ENCODE data around the genes RNF150 and C4orf51.

DNA sequence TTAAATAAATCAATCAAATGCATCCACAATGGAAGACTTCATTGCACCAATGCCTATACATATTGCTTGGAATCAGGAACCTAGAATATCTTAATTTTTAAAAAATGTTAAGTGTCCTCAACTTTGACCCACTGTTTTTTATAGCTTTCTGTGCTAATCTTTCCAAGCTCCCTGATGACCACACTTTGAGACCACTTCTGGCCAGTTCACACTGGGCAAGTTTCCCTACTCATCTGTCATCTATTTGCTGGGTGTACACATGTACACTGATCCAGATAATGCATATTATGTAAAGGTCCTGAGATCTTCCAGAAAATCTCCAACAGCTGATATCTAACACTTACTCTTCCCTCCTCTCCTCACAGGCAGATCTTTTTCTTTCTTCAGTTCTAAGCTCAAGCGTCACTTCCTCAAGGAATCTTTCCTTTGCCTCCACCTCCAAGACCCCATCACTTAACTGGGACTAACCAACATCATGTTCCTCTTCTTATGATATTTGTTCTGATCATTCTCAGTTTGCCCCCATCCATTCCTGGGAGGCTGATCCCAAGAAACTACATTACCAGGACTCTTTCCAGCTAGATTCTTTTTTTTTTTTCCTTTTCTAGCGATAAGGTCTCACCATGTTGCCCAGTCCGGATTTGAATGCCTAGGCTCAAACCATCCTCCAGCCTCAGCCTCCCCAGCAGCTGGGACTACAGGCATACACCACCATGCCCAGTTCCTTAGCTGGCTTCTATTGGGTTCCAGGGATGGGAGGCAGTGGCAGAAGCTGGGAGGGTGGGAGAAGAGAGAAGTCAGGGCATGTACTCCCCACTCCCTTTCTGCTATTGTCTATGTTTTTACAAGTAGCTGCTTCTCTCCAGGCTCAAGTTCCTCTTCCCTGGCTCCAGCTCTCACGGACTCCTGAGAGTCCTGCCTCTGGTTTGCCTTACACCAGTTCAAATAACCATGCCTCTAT is 3.2 kb downstream of the TBC1D9 start:
- PRO-cap, result no peak

DNA sequence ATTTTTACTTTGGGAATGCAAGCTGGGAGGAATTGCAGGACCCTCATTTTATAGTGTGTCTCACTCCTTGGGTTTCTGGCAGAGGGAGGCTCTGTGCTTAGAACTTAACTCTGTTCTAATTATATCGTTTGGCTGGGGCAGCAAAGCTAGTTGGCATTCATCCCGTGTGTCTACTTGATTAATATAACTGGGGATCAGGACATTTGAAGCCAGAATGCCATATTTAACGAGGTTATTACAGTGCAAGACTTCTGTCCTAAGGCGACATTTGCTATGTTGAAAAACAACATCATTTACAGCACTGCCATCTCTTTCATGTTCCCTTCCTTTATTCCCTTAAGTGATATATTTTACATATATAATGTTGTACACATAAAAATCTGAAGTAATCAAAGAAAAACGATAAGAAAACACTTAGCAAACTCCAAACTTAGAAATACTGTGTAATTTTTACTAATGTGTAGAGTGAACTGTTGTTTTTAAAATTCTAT is 179.1 kb upstream of the TBC1D9 start:
- PRO-cap, result no peak

- PRO-cap, result no peak
These were observed 150.8 kb downstream of the RNF150 start for GRCh38 chr4:140982455-140982874.

- PRO-cap, result unidirectional peak, minus-strand start at chr4:141133139; unidirectional peak, minus-strand start at chr4:141133276
These were observed at the start of gene RNF150 for GRCh38 chr4:141133049-141133924. Gene RNF150 (minus strand): TSS chr4:141133469.

GRCh38 chr4:142305141-142305584 is 540.9 kb downstream of the INPP4B start:
- PRO-cap, result no peak

GRCh38 chr4:142560463-142560905 is 285.6 kb downstream of the INPP4B start:
- PRO-cap, result no peak

DNA sequence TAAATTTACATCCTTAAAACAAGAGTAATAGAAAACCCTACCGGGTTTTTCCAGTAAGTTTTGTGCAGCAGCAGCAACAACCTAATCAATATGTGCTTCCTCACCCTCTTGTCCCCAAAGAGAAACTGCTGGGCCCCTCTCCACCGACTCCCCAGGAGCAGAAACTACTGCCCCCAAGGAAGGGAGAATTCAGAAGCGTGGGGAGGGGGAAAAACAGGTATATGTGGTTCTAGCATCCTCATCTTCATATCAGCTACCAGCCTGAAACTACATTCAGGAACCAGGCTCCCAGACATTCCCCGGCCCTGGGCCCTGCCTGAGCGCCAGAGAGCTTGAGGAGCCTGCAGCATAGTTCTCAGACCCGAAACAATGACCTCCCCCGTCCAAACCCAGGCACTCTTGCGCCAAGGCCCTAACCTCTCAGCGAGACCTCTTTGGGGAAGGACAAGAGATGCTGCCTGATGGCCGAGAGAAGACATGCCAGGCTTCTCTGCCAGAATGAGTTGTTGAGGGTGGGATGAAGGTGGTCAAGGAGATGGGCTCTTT is 941 bp downstream of the INPP4B start:
- PRO-cap, result no peak

GRCh38 chr4:143185290-143186161 is 809 bp downstream of the USP38 start:
- PRO-cap, result no peak

DNA sequence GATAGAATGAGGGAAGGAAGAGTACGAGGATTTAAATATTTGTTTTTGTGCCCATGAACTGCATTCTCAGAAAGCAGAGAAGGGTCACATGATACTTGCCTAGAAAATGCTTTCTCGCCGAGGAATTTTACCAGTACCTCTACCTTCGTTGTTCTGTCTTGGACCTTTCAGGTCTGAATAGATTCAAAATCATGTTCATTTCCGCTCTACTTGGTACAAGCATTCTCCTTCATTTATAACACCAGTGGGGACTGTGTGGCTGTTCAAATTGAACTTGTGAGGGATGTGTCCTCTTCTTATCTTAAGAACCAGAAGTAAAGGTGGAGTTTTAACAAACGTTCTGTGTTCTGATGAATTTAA is 1.9 kb downstream of the USP38 start:
- PRO-cap, result no peak

DNA sequence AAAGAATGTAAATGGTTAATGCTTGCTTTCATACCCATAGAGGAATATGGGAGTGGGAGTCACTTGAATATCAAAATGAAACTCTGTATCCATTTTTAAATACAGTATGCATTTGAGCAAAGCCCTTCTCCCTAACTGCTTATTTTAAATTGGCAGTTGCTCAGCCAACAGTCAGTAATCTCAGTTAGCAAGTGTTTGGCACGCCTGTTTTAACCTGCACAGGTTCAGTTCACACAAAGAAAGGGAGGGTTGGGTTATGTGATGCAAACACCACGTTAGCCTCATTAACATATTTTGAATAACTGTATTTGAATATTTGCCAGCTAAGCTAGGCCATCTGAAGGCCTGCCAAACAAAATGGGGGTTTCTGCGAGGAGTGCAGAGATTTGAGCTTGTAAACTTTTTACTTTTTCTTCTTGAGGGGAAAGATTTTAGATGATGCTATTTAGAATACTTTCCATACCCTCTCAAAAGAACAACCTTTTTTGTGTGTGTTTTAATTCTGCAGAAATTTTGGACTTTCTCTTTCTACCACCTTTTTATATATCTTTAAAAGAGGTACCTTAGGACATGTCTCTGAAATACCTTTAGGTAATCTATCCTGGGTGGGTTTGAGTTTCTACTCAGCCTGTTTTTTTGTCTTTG is 19.9 kb downstream of the GAB1 start:
- PRO-cap, result no peak

- PRO-cap, result no peak
These were observed 41.0 kb downstream of the GAB1 start for GRCh38 chr4:143377476-143378258.

DNA sequence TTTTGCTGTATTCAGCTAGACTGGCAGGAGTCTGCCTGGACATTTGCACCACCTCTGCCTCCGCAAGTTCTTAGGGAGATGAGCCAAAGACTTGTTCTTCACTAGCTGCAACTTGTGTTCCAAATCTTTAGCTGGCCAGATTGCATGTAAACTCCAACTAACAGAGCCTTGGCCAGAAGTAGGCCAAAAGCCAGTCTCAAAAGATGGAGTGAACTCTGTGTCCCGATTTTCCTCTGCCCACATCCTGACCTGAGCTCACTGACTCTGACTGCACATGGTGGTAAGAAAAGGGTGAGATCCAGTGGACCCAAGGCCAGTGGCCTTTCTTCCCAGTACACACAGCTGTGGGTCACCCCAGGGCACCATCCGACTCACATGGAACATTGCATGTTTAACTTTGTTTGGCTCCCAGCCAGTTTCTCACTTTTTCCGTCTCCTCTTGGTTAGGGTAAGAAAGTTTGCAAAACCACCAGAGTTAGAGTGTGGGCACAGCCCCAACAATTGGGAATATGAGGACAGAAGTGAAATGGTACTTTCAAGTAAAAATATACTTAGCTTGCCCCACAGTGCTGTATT is 69.8 kb downstream of the GAB1 start:
- PRO-cap, result no peak

- PRO-cap, result no peak
These were observed 346 bp downstream of the OTUD4 start for GRCh38 chr4:145180095-145180391.

GRCh38 chr4:145480987-145481395 is 662 bp upstream of the SMAD1 start:
- PRO-cap, result no peak

DNA sequence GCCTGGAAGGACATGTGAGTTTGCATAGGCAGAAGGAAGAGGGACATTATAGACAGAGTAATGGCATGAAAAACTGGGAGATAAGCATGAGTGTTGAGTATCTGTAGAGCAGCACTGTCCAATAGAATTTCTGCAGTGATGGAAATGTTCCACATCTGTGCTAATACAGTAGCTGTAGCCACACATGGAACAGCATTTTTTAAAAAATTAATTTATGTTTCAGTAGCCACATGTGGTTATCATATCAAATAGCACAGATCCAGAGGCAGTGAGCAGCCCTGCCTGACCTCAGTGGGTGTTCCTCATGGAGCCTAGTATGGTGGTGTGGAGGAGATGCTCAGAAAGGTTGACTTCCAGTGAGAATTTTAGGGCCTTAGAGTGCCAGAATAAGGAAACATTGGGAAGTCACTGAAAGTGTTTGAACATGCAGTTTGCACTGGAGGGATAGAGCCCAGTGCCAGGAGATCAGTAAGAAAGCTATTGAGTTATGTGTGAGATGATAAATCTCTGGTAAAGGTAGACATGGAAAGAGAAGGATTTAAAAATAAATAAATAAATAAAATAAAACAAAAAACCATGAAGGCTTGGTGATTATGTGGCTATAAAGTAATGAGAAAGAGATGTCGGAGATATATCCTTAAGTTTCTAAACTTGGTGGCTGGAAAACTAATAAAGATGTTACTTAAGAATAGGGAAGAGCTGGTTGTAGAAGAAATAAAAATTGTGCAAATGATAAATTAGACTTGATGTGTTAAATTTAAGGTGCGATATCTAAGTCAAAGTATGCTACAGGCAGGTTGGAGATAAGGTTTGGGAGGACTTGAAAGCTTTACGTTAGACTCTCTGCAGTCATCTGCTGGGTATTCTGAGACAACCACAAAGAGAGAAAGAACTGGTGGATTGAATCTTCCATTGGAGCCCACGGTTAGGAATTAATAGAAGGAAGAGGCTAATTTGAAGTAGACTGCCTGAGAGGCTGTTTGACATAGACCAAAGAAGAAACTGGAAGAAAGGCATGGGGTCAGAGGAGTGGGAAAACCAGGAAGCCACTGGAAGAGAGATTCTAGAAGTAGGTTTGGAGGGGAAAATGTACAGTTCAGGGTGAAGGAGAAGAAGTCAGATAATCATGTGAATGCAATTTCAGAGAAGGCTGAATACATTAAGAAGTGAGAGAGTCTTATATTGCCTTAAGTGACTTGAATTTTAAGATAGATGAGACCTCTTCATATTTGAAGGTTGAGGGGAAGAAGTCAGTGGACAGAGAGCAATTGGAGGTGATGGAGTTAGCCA is 7.7 kb downstream of the SMAD1 start:
- PRO-cap, result no peak

DNA sequence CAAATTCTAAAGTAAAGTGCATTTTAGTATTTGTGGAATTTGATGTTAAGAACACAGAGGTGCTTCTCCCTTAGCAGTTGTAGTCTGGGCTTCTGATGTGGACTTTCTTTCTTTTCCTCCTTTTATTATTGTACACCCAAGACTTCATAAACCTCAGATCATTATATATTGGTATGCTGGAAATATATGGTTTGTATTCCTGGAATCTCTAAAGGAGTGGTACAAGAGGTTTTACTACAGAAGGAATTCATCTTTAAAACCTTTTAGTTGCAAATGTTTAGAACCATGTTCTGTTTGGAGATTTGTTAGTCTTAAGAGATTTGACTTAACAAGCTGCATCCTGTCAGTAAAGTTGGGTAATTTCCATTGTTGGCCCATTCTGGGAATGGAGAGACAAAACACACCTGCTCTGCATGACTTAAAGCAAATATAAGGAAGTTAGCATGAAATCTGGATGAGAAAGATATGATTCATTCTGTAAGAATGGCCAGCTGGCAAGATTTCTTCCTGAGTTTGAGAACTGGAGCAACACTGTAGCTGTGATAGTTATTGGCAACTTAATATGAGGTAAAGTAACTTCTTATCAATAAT is 64.0 kb downstream of the SMAD1 start:
- PRO-cap, result no peak

- PRO-cap, result no peak
These were observed at the start of gene C4orf51 for GRCh38 chr4:145679927-145680803. Gene C4orf51 (plus strand): TSS chr4:145680146.

- PRO-cap, result no peak
These were observed 102.7 kb downstream of the C4orf51 start for GRCh38 chr4:145782553-145783100.

DNA sequence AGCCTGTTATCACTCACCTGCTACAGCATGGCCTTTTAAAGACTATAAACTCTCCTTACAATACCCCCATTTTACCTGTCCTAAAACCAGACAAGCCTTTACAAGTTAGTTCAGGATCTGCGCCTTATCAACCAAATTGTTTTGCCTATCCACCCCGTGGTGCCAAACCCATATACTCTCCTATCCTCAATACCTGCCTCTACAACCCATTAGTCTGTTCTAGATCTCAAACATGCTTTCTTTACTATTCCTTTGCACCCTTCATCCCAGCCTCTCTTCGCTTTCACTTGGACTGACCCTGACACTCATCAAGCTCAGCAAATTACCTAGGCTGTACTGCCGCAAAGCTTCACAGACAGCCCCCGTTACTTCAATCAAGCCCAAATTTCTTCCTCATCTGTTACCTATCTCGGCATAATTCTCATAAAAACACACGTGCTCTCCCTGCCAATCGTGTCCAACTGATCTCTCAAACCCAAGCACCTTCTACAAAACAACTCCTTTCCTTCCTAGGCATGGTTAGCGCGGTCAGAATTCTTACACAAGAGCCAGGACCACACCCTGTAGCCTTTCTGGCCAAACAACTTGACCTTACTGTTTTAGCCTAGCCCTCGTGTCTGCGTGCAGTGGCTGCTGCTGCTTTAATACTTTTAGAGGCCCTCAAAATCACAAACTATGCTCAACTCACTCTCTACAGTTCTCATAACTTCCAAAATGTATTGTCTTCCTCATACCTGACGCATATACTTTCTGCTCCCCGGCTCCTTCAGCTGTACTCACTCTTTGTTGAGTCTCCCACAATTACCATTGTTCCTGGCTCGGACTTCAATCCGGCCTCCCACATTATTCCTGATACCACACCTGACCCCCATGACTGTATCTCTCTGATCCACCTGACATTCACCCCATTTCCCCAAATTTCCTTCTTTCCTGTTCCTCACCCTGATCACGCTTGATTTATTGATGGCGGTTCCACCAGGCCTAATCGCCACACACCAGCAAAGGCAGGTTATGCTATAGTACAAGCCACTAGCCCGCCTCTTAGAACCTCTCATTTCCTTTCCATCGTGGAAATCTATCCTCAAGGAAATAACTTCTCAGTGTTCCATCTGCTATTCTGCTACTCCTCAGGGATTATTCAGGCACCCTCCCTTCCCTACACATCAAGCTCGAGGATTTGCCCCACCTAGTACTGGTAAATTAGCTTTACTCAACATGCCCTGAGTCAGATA is 102.4 kb downstream of the ZNF827 start:
- PRO-cap, result no peak

GRCh38 chr4:145919965-145920603 is 18.5 kb downstream of the ZNF827 start:
- PRO-cap, result no peak

Data from aorta (tissue), 1 donor.